Ovary (tissue), 7 donors: ENCODE data around the genes PCLO and TMEM243.

DNA sequence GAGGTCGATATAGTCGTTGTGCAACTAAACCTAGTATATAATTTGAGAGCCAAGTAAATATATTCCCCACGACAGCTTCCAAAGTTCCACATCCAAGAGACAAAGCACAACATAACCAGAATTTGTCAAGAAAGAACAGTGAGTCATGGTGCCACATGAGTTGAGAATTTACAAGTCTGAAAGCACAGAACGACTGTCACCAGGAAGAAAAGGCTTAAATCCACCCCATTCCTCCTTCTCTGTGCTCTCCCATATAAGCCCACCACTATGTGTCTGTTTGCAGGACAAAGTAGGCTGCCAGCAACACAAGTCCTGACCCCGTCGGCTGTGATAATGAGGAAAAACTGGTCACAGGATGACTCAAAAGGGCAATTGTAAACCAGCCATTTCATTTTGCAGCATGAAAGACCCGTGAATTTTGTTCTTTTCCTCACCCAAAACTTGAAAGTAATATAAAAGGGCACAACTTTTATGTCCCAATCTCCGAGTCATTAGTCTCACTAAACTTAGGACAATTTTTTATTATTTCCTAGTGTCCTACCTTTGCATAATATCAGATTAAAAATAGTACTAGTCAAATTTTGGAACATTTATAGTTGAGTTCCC, 32.7 kb downstream of the GSAP start:
- PRO-cap, 7 experiments, result no peak in any of the 7 experiments
- RAMPAGE, long total RNA, 2 experiments, result no peak in any of the 2 experiments

DNA sequence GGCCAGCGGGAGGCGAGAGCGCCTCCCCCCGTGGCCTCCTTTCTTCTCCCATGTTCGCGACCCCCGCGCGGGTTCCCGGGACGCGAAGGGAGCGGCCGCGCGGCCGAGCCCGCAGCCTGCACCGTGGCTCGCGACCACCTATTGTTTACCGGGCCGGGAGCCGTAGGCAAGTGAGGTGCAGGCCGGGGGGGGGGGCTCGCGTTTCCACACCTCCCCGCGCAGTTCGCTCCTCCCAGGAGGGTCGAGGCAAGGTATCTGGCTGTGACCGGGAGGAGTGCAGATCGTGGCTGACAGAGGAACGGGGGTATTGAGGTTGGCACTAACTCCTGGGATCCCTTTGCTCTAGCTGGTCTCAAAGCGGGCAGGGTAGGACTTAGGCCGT, 691 bp downstream of the PTPN12 start:
- PRO-cap, 7 experiments, result peak in 7 of 7 experiments; most common plus-strand start position 279 of the sequence (in 4); most common minus-strand start position 143 of the sequence (in 5)
- RAMPAGE, long total RNA, 2 experiments, result no peak in any of the 2 experiments

DNA sequence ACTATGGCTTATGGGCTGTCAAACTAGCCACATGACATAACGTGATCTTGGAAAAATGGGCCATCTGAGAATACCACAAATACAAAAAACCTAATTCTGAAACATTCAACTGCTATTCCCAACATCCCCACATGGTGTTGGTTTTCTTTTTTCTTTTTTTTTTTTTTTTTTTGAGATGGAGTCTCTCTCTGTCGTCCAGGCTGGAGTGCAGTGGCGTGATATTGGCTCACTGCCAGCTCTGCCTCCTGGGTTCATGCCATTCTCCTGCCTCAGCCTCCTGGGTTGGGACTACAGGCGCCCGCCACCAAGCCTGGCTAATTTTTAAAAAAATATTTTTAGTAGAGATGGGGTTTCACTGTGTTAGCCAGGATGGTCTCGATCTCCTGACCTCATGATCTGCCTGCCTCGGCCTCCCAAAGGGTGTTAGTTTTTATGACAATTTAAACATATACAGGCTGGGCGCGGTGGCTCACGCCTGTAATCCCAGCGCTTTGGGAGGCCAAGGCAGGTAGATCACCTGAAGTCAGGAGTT, 17.3 kb upstream of the RSBN1L start:
- PRO-cap, 7 experiments, result no peak in any of the 7 experiments
- RAMPAGE, long total RNA, 2 experiments, result no peak in any of the 2 experiments

- PRO-cap, 7 experiments, result peak in 1 of 7 experiments; most common plus-strand start chr7:77685591 (in 1); most common minus-strand start chr7:77685522 (in 1)
- RAMPAGE, long total RNA, 2 experiments, result no peak in any of the 2 experiments
Observed at GRCh38 chr7:77684866-77685760, 11.1 kb upstream of the RSBN1L start.

DNA sequence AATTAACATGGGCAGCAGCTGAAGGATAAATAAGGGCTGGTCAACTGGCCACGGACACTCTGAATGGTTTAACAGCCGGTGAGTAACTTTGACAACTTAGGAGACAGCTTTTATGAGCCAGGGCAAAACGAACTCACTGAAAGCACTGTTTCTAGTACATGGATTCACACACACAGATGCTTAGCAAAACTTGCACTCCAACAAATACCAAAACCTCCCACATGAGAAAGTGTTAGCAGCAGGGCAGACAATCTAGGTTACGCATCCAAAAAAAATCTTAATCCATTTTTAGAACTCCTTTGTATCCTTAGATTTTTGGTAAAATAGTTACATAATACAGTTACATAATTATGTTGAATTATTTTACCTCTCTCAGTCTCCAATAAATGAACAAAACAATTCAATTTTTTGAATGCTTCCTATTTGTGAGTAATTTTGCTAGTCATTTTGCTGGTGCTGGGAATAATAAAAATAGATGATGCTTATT, 486.8 kb upstream of the TMEM60 start:
- PRO-cap, 7 experiments, result peak in 3 of 7 experiments; most common plus-strand start position 222 of the sequence (in 1); most common minus-strand start position 178 of the sequence (in 3)
- RAMPAGE, long total RNA, 2 experiments, result no peak in any of the 2 experiments

GRCh38 chr7:79452536-79453361, 718 bp downstream of the MAGI2 start:
- PRO-cap, 7 experiments, result peak in 7 of 7 experiments; most common plus-strand start chr7:79452855 (in 5); most common minus-strand start chr7:79452730 (in 4)
- RAMPAGE, long total RNA, 2 experiments, result no peak in any of the 2 experiments

DNA sequence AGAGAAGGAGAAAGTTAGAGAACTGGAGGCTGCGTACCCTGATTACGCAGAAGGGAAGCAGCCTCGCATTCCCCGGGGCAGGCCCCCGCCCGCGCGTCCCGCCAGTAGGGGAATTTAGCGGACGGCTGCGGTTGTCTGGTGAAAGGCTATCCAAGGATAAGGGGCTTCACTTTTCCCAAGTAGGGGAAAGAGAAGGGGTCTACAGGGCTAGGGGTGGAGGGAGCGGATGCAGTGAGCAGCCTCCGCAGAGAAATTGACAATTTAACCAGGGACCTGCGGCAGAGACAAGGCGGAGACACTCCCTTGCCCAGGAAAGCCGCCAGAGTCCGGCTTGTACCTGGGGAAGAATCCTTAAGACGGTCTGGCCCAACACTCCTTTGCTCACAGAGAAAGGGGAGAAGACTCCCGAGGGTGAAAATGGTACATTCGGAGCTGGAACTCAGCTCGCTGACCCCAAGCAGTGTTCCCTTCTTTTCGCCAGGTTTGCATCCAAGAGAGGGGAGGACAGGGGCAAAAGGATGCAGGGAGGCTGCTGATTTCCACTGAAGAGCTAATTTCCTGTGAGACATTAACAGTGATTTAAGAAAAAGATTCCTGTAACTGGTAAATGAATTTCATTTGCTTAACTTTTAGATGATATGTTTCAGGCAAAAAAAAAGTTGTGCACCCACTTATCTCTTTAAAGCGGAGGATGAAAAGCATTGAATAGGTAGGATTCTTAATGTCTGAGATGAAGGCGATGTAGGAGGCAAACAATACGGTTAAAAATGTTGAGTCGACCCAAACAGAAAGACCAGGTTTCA, 1.1 kb upstream of the MAGI2 start:
- PRO-cap, 7 experiments, result peak in 5 of 7 experiments; most common plus-strand start position 107 of the sequence (in 4); most common minus-strand start position 328 of the sequence (in 2)
- RAMPAGE, long total RNA, 2 experiments, result no peak in any of the 2 experiments

DNA sequence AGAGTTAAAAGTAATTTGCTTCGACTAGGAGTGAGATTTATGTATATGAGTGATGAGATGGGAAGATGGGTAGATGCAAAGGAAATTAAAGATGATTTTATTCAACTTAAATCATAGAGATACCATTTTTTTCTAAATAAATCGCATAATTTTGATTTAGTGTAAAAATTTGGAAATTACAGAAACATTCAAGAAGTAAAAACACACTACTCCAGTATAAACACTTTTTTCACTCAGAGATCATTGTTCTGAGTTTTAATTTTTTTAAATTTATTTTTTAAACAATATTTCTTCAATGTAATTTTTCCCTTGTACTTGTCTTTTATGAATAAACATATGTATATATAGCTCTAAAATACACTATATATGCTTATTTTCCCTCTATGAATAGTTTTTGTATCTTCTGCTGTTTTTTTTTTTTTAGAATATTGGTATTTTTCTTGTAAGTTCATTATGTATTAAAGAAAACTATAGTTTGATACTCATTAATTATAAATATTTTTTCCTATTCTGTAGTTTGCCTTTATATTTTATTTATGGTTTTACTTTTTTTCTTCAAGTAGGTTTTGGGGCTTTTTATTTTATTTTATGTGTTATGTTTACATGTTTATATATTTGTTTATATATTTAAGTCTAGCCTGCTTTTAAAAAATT, 39.5 kb downstream of the GNAI1 start:
- PRO-cap, 7 experiments, result no peak in any of the 7 experiments
- RAMPAGE, long total RNA, 2 experiments, result no peak in any of the 2 experiments

GRCh38 chr7:80524526-80525094, 12.7 kb upstream of the GNAT3 start:
- PRO-cap, 7 experiments, result no peak in any of the 7 experiments
- RAMPAGE, long total RNA, 2 experiments, result no peak in any of the 2 experiments

- PRO-cap, 7 experiments, result no peak in any of the 7 experiments
- RAMPAGE, long total RNA, 2 experiments, result no peak in any of the 2 experiments
Observed at GRCh38 chr7:80891375-80891727, 27.5 kb downstream of the SEMA3C start.

GRCh38 chr7:81810783-81811079, 40.9 kb upstream of the HGF start:
- PRO-cap, 7 experiments, result no peak in any of the 7 experiments
- RAMPAGE, long total RNA, 2 experiments, result no peak in any of the 2 experiments

DNA sequence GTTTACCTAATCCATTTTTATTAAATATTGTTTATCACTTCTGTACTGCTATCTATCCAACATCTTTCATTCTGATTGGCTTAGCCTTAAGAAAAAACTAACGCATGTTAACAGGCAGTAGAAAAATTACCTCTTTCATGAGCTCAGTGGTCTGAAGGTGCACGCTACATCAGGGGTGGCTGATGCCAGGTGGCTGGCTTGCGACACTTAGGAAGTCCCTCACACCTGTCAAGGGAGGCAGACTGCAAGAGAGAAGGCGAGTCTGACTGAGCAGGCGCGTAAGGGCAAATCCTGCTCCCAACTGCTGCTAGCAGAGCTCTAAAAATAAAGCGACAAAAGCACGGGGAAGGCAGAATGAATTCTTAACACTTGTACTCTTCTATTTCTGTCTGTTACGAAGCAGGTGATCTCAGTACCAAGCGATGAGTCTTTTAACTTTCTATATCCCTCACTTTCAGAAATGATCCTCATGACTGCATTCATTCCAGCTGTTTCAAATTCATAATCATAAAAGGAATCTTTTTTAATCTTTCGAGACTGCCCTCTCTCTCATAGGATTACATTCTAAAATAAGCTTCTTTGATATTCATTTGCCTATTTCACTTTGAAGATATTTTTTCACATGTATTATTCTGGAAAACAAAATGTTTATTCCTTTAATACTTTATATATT, 33.1 kb downstream of the CACNA2D1 start:
- PRO-cap, 7 experiments, result no peak in any of the 7 experiments
- RAMPAGE, long total RNA, 2 experiments, result no peak in any of the 2 experiments

- PRO-cap, 7 experiments, result no peak in any of the 7 experiments
- RAMPAGE, long total RNA, 2 experiments, result no peak in any of the 2 experiments
Observed at GRCh38 chr7:82955583-82956192, 207.0 kb downstream of the PCLO start.

GRCh38 chr7:83162337-83163353, at the start of gene PCLO:
Gene PCLO (minus strand): TSS chr7:83162884.
- PRO-cap, 7 experiments, result peak in 6 of 7 experiments; most common plus-strand start chr7:83162978 (in 4); most common minus-strand start chr7:83162880 (in 5)
- RAMPAGE, long total RNA, 2 experiments, result start-site peak on the minus strand in 1 of 2 experiments, at chr7:83162810-83162948 at its widest, 11 reads per replicate

DNA sequence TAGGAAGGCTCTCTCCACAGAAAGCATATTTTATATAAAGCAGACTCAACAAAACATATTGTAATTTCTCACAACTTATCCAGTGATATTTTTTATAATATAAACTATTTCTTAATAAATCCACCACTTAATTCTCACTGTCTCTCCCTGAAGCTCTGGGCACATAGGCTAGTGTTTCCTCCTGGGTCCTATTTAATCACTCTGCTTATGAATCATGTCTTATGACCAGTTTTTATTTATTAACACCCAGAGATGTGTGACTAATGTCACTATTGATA, 5.3 kb downstream of the SEMA3E start:
- PRO-cap, 7 experiments, result no peak in any of the 7 experiments
- RAMPAGE, long total RNA, 2 experiments, result no peak in any of the 2 experiments

DNA sequence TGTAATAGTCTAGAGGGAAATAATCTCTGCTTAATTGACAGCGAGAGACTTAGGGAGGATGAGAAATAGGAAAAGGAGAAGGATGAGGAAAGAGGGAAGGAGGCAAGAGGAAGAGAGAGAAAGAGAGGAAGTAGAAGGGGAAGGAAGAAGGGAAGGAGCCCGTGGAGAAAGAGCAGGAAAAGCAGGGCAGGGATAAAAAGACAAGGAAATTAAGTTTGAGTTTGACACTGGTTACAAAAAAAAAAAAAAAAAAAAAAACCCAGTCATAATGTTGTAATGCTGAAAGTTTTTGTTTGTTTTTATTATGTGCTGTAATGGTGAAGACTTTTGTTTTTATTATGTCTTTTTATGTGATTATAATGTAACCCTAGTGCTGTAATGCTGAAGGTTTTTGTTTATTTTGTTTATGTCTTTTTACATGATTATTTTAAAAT, 184.9 kb downstream of the SEMA3A start:
- PRO-cap, 7 experiments, result no peak in any of the 7 experiments
- RAMPAGE, long total RNA, 2 experiments, result no peak in any of the 2 experiments

- PRO-cap, 7 experiments, result no peak in any of the 7 experiments
- RAMPAGE, long total RNA, 2 experiments, result no peak in any of the 2 experiments
Observed at GRCh38 chr7:87182115-87182648, 29.9 kb downstream of the DMTF1 start.

DNA sequence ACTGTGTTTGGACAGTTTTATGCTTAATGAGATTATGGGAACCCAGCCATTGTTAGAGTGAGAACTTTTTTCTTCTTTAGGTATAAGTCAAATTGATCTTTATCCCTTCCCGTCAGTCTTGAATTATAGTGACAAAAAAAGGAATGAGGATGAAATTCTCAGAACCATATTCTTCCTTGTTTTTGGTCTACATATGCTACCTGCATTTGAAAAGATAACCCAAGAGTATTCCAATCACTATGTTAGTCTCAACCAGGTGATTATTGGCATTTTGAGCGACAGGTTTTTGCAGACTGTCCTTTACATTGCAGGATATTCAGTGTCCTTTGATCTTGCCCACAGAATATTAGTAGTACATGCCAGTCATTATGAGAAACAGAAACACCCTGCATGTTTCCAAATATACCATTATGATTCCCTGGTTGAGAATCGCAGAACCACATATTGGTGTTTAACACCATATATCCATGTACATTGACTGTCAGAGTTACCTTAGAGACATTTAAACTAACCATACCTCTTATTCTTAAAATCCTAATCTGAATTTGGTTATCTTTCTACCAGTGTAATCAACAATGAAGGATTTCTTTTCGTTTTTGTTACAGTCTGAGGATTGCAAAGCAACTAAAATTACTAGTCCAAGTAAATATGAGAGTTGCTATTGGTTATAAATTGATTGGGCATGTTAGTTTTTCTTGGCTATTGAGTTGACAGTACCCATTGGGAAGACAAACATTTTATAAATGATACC, 30.6 kb downstream of the TMEM243 start:
- PRO-cap, 7 experiments, result no peak in any of the 7 experiments
- RAMPAGE, long total RNA, 2 experiments, result no peak in any of the 2 experiments

DNA sequence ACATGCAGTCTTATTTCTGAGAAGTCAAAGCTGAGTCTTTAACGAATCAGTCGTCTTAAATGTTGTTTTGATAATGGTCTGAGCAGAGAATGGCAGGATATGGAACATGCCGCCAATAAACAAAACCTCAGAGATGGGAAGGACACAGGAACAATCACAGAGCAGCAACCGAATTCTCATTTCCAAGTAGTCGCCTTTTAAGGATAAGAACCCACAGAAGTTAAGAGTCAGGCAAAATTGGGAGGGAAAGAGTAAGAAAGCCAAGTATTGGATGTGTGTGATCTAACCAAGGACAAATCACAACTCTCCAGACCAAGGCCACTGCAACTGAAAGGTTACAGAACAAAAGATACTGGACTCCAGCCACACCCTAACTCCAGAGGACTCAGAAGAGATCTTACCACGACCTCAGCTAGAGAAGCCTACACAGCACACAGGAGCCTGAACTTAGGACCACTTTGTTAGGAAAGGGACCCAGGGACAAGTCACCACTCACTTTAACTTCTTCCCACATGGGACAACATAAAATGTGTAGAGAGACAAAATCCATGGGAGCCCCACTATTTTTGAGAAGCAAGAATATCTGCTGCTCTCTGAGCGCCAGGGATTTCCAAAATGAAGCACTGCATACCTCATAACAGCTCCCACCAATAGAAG, 19.5 kb downstream of the TMEM243 start:
- PRO-cap, 7 experiments, result no peak in any of the 7 experiments
- RAMPAGE, long total RNA, 2 experiments, result no peak in any of the 2 experiments

DNA sequence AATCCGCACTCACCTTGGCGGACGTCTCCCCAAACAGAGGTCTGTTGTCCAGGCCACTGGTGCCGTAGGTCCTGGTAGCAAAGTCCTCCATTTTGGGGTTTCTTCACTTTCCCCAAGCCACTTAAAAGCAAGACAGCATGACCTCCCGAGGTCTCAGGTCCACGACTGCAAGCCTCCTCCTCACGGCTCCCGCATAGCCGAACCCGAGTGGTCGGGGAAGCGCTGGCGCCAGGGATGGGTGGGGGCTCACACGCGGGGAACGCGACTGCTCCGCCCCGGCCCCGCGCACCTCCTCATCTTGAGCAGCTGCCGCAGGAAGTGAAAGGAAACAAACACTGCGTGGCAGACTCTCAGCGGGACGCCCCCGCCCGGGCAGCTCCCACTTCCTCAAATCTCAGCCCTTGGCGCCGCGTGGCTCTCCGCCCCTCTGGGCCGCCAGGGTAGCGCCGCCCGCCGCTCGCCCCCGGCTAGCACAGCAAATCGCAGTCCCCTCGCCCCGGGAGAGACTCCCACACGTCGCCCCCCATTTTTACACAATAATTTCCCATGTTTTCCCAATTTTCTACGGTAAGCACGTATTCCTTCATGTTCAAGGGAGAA, at the start of gene TMEM243:
Gene TMEM243 (minus strand): TSS at position 320 of the 600 bp plus-strand sequence.
- PRO-cap, 7 experiments, result peak in 7 of 7 experiments; most common plus-strand start position 345 of the sequence (in 1); most common minus-strand start position 320 of the sequence (in 7)
- RAMPAGE, long total RNA, 2 experiments, result start-site peak on the minus strand in 2 of 2 experiments, centred at positions 303 to 314 of the sequence, 27 to 153 reads per replicate